Heart (tissue), 3 donors: ENCODE measurements around the genes MTCH1 and ZFAND3.

DNA sequence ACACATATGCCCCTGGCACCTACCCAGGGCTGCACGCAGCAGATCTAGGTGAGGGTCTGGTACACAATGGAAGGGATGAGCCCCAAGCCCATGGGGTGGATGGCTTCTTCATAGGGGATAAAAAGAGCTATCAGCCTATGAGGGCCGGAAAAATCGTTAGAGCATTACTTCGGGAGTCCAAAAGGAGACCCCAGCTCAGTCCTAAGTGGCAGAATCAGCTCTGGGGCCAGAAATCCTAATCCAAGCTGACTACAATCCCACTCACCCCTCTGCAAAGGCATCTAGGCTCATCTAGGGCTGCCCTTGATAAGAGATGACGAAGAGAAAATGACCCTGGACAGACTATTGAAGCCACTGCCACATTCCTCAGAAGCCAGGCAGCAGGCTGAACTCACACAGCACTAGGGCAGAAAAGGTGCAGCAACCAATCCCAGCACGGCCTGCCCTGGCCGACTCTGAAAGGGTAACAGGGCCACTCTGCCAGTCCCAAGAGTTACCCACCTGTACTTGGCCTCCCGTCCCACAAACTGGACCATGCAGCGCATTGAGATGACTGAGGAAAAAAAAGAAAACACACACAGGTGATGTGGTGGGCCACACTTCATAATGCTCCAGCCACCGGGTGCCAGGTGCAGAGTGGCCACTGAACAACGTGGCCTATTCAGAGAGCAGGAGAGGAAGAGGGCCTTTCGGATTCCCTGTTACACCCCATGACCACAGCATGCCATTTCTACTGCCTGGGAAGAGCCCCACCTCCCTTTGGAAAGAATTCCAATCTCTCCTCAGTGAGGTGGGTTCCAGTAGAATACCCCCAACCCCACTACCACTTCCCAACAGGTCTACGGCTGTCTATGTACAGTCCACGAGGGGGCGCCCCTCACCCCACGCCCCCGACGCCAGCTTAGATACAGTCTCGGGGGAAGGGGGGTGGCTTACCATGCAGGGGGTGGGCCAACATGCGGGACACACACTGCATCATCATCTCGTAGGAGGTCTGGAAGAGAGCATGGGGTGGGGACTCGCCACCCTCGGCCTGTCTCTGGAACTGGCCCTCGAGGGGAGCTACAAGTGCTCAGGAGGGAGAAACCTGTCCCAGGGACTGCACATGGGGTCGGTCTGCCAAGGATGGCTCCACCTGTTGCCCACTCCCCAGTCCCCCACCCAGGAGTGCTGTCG is 8.9 kb downstream of the MTCH1 start:
- RAMPAGE, long total RNA, 2 experiments: no peak in any of the 2 experiments

- RAMPAGE, long total RNA, 2 experiments: no peak in any of the 2 experiments
Measured at GRCh38 chr6:36985980-36987051, at the start of gene MTCH1. MTCH1 (minus strand) TSS chr6:36986196.

- RAMPAGE, long total RNA, 2 experiments: no peak in any of the 2 experiments
Measured at GRCh38 chr6:36997759-36999102, 7.2 kb upstream of the FGD2 start.

DNA sequence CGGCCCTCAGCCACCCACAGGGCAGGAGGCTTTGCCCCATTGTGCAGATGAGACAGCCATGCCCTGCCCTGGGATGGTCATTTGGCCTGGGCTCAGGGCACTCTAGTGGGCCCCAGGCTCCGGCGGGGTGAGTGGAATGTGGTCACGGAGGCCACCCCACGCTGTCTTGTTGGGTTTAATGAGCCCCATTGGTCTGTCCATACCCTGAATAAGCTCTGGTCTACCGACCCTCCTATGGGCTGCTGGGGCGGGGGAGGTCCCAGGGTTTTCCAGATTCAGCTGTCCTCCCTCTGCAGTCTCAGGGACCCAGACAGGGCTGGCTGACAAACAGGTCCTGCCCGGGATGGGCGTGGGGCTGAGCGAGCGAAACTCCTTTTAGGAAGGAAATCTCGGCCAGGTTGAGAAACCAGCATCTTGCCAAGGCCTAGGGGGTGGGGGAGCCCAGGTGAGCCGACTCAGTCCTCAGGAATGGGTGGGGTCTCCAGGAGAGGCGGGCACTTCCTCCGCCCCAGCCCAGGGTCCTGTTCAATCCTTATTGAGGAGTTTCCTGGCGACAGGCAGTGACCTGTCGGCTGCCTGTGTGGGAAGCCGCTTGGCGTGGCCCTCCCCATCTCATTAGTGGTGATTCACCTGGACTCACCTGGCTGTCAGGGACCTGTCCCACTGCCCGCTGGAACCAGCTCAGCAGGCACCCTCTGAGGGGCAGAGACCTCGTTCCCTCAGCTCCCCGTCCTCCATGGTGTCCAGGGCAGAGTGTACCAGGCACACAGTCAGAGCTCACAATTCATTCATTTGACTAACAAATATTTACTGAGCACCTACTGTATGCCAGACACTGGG is 50.9 kb downstream of the FGD2 start:
- RAMPAGE, long total RNA, 2 experiments: no peak in any of the 2 experiments

DNA sequence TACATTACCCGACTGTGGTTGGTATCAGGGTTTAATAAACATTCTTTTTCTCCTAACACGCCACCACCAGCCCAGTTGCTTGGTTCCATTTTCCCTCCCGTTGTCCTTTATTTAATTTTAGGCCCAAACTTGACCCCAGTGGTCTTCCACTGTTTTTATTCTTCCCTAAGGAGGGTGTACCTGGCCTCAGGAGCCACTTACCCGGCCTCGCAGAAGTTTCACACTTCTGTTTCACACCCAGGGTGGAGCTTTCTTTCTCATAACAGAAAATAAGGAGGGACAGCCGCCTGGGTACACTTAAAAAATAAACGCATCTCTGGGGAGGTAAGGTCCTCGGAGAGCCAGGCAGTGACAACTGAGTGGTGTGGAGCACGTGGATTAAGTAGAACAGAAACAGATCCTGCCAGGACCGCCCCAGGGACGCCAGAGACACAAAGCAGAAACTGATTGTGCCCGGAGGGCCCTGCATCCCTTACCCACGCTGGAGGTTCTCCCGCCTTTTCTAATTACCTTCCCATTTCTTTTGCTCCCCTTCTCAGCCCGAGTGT is 33.0 kb upstream of the PIM1 start:
- RAMPAGE, long total RNA, 2 experiments: no peak in any of the 2 experiments

DNA sequence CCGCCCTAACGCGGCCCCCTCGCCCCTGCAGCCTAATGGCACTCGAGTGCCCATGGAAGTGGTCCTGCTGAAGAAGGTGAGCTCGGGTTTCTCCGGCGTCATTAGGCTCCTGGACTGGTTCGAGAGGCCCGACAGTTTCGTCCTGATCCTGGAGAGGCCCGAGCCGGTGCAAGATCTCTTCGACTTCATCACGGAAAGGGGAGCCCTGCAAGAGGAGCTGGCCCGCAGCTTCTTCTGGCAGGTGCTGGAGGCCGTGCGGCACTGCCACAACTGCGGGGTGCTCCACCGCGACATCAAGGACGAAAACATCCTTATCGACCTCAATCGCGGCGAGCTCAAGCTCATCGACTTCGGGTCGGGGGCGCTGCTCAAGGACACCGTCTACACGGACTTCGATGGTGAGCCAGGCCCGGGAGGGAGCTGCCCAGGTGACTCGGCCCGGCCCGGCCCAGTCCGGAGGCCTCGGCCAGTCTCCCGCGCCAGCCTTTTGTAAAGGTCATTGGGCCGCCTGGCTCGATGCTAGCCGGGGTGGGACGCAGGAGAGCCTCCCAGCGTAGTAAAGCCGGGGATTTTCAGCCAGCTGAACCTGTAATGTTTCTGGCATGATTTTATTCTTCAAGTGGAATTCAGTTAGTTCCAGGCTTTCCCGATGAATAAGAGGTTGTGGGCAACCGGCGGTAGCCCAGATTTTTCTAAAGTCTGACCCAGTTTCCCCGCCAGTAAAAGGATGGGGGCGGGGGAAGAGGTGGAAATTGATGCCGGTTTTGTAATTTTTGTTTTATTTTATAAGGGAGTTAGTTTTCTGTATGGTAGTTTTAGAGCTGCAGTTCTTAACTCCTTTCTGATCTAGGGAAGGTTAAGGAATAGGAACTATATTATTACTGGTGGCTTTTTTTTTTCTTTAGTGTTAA is 1.4 kb downstream of the PIM1 start:
- RAMPAGE, long total RNA, 2 experiments: no peak in any of the 2 experiments

- RAMPAGE, long total RNA, 2 experiments: no peak in any of the 2 experiments
Measured at GRCh38 chr6:37174288-37175590, 4.8 kb downstream of the PIM1 start.

DNA sequence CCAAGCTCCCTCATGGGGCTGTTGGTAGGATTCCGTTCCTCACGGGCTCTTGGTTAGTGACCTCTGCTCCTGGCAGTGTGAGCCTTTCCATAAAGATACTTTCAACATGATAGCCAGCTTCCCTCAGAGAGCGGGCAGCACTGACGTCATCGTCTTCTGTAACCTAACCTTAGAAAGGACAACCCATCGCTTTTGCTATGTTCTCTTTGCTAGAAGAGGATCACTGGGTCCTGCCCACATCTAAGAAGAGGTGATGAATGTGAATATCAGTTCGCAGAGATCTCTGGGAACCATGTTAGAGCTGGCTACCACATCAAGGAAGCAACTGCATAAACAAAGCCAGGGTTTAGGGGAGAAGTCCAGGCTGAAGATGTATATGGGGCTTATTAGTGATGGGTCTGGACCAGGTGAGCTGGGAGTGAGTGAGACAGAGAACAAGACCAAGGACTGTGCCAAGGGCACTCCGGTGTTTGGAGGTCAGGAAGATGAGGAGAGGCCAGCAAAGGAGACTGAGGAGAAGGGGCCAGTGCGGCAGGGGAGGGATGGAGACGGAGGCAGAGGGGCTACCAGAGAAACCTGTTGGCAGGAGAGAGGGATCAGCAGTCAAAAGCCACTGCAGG is 39.6 kb downstream of the PIM1 start:
- RAMPAGE, long total RNA, 2 experiments: no peak in any of the 2 experiments

DNA sequence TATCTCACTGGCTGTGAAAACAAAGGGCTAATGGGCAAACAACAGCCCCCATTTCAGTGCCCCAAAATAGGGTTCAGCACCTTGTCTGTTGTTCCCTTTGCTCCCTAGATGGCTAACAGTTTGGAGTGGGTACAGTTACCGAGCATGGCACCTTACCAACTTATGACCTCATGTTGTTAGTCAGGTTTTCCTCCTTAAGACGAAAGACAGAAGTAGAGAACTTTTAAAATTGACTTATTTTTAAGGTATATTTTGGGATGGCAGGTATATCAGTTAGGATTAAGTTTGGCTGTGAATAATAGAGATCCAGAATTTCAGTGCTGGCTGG is 45.3 kb upstream of the RNF8 start:
- RAMPAGE, long total RNA, 2 experiments: no peak in any of the 2 experiments

GRCh38 chr6:37489883-37490349 is 9.8 kb downstream of the CCDC167 start:
- RAMPAGE, long total RNA, 2 experiments: no peak in any of the 2 experiments

- RAMPAGE, long total RNA, 2 experiments: no peak in any of the 2 experiments
Measured at GRCh38 chr6:37503445-37504084, 3.9 kb upstream of the CCDC167 start.

- RAMPAGE, long total RNA, 2 experiments: no peak in any of the 2 experiments
Measured at GRCh38 chr6:37819277-37820148, at the start of gene ZFAND3. ZFAND3 (plus strand) TSS chr6:37819727.

- RAMPAGE, long total RNA, 2 experiments: no peak in any of the 2 experiments
Measured at GRCh38 chr6:37820665-37821218, 1.2 kb downstream of the ZFAND3 start.

GRCh38 chr6:37821448-37821886 is 1.9 kb downstream of the ZFAND3 start:
- RAMPAGE, long total RNA, 2 experiments: no peak in any of the 2 experiments

- RAMPAGE, long total RNA, 2 experiments: no peak in any of the 2 experiments
Measured at GRCh38 chr6:37925520-37925796, 105.9 kb downstream of the ZFAND3 start.

- RAMPAGE, long total RNA, 2 experiments: no peak in any of the 2 experiments
Measured at GRCh38 chr6:37927859-37928466, 108.4 kb downstream of the ZFAND3 start.

- RAMPAGE, long total RNA, 2 experiments: no peak in any of the 2 experiments
Measured at GRCh38 chr6:38092756-38093419, 273.4 kb downstream of the ZFAND3 start.

DNA sequence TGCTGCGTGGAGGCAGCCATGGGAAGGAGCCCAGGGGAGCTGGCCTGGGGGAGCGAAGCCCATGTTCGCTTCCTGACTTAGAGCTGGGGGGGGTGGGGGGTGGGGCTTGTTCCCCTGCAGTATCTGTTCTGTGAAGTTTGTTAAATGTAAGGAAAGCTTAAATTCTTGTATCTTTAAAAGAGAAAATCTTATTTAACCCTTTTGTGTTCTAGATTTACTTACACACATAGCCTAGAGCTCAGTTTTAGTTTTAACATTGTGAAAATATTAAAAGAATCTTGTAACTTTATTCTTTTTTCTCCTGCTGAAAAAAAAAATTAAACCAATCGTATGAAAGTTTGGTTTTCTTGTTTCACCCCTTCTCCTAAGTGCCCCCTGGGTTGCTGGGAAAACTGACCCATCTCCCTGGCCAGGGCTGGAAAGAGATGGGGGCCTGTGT is 334.8 kb downstream of the ZFAND3 start:
- RAMPAGE, long total RNA, 2 experiments: no peak in any of the 2 experiments

DNA sequence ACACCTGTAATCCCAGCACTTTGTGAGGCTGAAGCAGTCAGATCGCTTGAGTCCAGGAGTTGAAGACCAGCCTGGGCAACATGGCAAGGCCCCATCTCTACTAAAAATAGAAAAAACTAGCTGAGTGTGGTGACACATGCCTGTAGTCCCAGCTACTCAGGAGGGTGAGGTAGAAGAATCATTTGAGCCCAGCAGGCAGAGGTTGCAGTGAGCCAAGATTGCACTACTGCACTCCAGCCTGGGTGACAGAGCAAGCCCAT is 68.1 kb downstream of the BTBD9 start:
- RAMPAGE, long total RNA, 2 experiments: no peak in any of the 2 experiments

DNA sequence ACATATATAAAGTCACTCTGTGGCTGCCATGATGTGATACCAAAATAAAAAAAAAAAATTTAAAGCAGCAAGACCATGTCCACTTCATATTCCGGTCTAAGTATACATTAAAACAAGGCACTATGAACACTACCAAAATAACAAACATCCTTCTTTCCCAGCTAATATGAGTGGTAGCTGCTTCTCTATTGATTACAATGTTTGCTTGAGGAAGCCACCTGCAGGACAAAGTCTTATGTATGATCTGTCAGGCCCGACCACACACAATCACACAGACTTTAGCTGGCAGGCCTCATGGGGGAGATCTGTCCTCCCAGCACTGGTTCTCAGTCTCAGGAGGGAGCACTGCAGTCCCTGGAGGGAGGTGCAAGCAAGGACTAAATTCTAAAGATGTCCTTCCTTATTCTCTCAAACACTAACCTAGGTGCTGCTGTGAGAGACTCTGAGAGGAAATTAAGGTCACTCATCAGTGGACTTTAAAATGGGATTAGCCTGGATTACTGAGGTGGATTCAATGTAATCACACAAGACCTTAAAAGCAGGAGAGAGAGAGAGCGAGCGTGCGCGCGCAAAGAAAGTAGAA is 14.5 kb downstream of the GLO1 start:
- RAMPAGE, long total RNA, 2 experiments: no peak in any of the 2 experiments